ENCODE measurements around a stretch of chr22.

DNA sequence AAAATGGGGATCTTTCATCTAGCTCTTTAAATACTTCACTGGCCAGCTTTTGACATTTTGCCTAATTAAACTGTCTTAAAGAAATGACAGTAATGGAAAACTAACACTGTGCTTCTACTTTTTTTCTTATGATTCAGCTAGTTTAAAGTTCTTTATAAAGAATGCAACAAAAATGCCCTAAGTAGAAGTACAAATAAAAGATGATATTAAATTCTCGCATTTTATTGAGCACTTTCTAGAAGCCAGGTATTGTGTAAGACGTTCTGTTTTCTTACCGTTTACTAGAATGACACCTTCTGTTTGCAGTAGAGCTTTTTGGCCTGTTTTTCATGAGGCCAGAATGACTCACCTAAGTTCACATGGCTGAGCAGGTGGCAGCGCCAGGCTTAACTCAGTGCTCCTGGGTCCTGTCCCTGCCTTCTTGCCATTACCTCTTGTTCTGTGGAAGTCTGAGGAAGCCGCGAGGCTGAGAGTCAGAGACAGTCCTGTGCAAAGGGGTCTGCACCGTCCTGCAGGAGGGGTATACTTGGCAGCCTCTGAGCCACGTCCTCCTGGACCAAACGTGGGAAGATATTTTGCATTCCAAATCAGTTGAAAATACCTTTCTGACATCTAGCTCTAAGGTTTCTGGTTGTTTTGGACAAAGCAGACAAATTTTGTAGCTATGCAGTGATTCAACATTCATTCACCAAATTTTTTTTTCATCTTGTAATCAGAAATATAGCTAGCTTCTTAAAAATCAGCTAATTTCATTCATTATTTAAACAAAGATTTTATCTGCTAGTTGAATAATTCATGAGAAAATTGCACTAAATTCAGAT is 113.9 kb downstream of the ATXN10 start:
- PRO-cap, result no peak
- RAMPAGE, long total RNA, 4 experiments, result no peak in any of the 4 experiments

- PRO-cap, result no peak
- RAMPAGE, long total RNA, 4 experiments, result no peak in any of the 4 experiments
Measured at GRCh38 chr22:45918724-45919396, 58.1 kb downstream of the WNT7B start.

DNA sequence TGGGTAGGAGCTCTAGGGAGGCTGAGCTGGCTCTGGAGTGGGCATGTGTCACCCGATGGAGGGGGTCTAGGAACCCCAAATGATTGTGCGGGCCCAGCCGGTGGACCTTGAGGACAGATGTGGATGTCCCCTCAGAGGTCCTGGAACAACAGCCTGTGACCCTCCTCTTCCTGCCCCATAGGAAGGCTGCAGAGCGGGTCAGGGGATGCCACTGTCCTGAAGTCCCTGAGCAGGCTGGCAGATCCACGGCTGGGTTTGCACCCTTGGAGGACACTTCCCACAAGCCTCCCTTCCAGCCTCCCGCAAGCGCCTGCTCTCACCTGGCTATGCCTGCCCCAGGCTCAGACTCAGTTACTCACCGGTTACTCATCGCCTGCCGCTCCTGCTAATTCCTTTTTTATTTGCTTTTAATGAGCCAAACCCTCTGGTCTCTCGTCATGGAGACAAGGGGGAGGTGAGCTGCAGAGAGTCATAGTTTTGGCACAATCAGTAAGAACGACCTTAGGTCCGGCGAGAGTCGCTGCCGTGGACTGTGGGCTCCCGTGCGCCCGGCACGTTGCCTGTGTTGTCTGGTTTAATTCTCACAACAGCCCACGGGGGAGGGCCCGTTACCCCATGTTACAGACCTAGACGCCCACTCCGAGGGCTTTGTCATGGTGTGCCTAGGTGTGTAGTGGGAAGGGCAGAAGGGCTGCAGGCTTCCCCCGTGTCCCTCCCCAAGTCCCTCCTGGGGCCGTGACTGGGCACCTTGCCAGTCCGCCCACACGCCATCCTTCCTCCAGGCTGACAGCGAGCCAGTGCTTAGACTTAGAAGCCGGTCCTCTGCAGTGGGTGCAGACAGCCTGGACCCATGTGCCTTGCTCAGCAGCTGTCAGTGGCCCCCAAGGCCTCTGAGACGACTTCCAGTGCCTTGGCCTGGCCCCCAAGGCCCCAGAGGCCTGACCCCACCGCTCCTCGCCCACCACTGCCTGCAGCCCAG is 42.3 kb downstream of the WNT7B start:
- PRO-cap, result no peak
- RAMPAGE, long total RNA, 4 experiments, result no peak in any of the 4 experiments

DNA sequence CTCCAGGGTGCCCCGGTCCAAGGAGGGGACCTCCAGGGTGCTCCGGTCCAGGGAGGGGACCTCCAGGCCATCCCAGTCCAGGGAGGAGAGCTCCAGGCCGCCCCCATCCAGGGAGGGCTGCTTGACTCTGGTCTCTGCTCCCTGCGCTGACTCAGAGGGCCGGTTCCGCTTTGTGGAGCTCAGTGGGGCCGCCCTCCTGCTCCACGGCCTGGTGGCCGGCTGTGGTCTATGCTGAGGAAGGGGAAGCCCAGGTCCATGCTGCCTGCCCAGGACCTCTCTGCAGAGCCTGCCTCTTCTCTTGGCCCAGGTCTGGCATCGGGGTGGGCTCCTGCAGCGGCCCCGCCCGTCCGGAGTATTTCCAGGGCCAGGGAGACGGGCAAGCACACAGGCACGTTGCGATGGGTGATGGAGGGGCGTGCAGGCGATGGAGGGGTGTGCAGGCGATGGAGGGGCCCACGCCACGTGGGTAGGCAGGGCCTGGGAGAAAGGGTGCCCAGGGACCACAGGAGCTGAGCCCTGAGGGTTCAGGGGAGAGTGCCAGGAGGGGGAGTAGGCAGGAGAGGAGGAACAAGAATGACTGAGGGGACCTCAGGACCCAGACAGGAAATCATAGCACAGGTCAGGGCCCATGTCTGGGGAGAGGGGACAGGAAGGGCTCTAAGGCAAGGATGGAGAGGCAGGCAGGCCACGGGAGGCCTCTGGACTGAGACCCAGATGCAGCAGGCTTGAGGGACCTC is 19.7 kb upstream of the WNT7B start:
- PRO-cap, result no peak
- RAMPAGE, long total RNA, 4 experiments, result no peak in any of the 4 experiments

- PRO-cap, result no peak
- RAMPAGE, long total RNA, 4 experiments, result no peak in any of the 4 experiments
Measured at GRCh38 chr22:46007402-46007716, 30.4 kb upstream of the WNT7B start.

- PRO-cap, result no peak
- RAMPAGE, long total RNA, 4 experiments, result no peak in any of the 4 experiments
Measured at GRCh38 chr22:46048155-46048782, 71.3 kb upstream of the WNT7B start.

- PRO-cap, result no peak
- RAMPAGE, long total RNA, 4 experiments, result no peak in any of the 4 experiments
Measured at GRCh38 chr22:46055843-46056918, 79.2 kb upstream of the WNT7B start.

DNA sequence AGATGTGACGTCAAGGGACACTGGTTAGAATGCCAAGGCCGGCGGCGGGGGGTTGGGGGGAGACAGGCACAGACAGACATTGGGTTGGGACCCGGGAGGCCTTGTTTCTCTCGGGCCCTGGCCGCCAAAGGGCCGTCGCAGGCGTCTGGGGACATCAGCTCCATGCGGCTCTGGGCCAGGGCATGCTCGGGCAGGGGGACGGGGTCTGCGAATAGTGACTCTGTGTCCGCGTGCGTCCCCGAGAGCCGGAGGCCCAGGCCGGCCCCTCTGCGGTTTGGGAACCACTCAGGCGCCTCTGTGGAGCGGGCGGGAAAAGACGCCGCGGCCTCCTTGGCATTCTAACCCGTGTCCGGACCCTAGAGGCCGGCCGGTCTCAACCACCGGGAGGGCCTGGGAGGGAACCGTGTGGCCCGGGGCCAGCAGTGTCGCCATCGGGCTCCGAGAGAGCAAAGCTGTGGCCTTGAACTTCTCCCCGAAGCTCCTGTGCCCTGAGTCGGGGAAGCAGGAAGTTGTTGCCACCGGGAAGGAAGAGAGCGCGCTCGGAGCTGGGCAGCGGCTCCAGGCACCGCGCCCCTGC is 80.3 kb upstream of the PPARA start:
- PRO-cap, result bidirectional peak, plus-strand start at position 79 of the sequence, minus-strand start outside the sequence; bidirectional peak, plus-strand start at position 298 of the sequence, minus-strand start at position 172 of the sequence; bidirectional peak, plus-strand start at position 512 of the sequence, minus-strand start at position 495 of the sequence
- RAMPAGE, long total RNA, 4 experiments, result start-site peak on the plus strand in 2 of 4 experiments, centred at positions 54 to 396 of the sequence, 8 to 11 reads per replicate

DNA sequence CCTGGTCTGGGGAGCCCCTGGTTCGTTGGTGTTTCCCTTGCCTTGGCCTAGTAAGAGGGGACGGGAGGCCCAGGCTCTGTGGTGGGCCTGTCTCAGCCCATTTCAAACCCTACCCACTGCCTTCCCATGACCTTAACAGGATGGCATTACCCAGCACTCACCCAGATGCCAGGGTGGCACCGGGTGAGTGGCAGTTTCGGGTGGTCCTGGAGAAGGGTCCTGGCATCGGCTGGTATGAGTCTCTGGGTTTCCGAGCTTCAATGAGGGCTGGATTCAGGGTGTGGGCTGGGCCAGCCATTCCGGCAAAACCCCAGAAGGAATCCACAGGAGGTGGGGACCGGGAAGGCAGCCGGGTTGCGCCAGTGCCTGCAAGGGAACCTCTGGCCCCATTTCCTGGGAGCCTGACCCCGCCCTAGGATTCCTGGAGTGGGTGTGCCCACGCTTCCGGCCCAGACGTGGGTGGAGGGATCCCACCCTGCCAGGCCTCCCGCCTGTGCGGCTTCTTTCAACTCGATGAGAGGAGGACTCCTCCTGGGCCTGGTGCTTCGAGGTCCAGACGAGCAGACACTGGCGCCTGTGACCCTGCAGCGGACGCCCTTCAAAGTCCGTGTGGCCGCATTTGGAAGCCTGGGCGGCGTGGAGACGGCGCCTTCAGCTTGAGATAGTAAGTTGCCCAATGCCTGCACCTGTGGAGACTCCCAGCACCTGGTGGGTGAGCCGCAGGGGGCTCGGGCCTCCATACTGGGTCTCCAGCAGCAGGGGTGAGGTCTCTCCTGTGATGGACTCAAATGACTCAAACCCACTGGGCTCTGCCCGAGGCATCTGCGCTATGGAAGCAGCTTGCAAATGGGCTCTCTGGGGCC is 64.6 kb upstream of the PPARA start:
- PRO-cap, result bidirectional peak, plus-strand start at position 452 of the sequence, minus-strand start at position 361 of the sequence
- RAMPAGE, long total RNA, 4 experiments, result no peak in any of the 4 experiments

- PRO-cap, result no peak
- RAMPAGE, long total RNA, 4 experiments, result start-site peak on the plus strand in 2 of 4 experiments, at chr22:46089479-46089803 at its widest, 18 to 22 reads per replicate
Measured at GRCh38 chr22:46089534-46089892, 60.8 kb upstream of the PPARA start.

DNA sequence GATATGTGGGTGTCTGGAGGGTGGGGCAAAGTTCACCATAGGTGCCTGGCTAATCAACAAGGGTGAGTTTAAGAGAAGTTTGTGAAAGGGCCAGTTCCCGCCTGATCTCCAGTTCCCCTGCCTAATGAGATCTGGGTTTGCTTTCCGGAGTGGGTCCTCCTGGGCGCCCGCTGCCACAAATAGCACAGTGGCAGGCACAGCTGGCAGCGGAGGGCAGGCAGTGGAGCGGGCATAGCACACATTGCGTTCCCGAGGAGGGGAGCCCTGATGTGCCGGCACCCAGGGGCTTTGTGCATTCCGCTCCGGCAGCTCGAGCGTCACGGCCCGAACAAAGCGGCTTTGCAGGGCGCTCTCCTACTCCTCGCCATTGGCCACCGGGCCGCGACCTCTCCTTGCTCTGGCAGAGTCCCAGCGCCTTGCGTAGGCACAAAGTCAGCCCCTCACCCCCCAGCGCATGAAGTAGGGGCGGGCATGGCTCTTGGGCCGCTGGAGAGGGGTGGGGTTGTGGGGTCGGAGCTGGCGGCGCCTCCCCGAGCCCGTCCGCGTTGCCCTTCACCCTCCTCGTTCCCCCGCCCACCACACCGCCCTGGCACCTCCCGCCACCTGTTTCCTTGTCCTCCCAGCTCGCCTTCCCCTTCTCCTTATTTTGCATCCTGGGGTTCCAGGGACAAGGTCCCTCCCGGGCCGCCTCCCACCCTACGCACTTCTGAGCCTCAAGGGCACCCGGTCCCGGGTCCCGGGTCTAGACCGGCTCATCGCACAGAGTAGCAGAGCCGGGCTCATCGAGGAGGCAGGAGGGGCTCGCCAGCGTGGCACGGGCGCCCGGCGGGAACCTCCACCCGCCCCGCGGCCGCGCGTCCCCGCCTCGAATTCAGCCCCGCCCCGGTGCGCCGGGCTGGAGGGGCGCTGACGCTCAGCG is 787 bp upstream of the PPARA start:
- PRO-cap, result bidirectional peak, plus-strand start at position 71 of the sequence, minus-strand start outside the sequence; bidirectional peak, plus-strand start at position 206 of the sequence, minus-strand start at position 109 of the sequence; bidirectional peak, plus-strand start at position 656 of the sequence, minus-strand start at position 566 of the sequence
- RAMPAGE, long total RNA, 4 experiments, result no peak in any of the 4 experiments

- PRO-cap, result no peak
- RAMPAGE, long total RNA, 4 experiments, result no peak in any of the 4 experiments
Measured at GRCh38 chr22:46155944-46156569, 5.7 kb downstream of the PPARA start.

DNA sequence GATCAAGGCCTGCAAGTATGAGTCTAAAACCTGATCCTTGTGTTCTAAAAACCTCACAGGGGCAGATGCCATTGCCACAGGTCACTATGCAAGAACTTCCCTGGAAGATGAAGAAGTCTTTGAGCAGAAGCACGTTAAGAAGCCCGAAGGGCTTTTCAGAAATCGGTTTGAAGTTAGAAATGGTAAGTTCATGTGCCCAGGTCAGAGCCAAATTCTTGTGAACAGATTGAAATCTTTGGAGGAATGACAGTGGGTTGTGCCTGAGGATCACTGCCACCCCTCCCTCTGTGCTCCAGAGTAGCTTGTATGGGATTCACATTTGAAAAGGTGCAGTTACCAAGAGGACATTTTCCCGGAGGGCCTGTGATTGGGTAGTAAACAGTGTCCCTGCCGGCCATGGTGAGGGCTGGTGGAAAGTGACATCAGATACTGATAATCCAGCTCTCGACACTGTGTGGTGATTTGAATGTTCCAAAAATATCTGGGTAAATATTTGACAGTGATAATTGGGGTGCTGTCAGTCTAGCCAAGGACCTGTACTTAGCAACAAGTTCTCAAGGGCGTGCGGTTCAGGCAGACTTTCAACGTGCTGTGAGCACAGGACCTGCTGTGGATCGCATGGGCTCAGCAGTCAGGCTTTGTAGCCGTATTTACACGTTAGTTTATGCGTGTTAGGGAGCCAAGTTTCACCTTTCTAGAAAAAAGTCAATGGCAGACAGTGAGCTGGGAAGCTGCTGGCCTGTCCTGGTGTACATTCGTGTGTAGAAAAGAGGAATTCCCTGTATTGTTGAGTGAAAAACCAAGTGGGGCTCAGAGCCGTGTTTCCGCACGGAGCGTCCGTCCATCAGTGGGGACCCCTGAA is 11.1 kb downstream of the TRMU start:
- PRO-cap, result no peak
- RAMPAGE, long total RNA, 4 experiments, result no peak in any of the 4 experiments

DNA sequence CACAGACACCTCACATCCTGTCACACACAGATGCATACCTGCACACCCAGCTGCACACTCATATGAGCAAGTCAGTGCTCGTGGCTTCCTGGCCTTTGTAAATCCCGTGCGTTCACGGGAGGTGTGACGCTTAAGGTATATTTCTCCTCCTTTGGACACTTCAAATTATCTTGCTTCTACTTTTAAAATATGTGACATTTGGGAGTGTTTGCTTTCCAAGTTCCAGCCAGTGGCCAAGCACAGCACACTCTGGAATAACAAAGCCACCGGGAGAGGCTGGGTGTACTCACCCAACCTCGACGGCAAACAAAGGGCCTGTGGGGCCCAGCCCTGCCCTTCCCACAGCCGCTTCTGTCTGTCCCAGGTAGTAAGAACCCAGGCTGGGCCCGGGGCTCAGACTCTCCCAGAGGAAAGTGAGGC is 93.7 kb downstream of the CELSR1 start:
- PRO-cap, result no peak
- RAMPAGE, long total RNA, 4 experiments, result no peak in any of the 4 experiments

- PRO-cap, result no peak
- RAMPAGE, long total RNA, 4 experiments, result no peak in any of the 4 experiments
Measured at GRCh38 chr22:46514455-46515211, 22.8 kb downstream of the CELSR1 start.

DNA sequence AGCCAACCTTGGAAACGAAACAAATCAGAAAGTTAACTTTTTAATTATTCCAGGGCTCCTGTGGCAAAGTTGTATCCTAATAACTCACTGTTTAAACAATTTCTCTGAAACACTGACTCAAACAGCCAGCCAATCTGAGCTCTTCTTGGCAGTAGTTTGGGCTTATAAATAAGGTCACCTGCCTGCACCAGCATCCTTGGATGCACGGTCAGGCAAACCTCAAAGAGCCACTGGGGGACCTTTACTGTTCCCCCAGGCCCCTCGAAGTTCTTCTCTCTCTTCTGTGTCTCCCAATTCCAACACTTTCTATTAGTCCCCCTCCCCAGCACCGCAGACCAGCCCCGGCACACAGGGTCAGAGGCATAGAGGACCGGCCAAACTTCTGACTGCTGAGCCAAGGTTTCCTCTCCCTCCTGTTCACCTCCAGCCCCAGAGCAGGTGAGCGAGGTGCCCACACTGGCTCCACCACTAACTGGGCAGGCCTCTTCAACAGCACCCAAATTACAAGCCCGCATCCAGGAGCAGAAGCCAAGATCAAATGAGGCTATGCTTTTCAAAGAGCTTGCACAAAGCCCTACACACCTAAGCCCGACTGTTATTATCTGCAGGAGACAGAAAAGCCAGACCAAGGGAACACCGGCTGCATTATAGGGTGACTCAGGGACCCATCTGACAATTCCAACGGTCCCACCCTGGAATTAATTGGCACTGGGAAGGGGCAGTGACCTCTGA is 4.7 kb downstream of the CELSR1 start:
- PRO-cap, result no peak
- RAMPAGE, long total RNA, 4 experiments, result no peak in any of the 4 experiments

DNA sequence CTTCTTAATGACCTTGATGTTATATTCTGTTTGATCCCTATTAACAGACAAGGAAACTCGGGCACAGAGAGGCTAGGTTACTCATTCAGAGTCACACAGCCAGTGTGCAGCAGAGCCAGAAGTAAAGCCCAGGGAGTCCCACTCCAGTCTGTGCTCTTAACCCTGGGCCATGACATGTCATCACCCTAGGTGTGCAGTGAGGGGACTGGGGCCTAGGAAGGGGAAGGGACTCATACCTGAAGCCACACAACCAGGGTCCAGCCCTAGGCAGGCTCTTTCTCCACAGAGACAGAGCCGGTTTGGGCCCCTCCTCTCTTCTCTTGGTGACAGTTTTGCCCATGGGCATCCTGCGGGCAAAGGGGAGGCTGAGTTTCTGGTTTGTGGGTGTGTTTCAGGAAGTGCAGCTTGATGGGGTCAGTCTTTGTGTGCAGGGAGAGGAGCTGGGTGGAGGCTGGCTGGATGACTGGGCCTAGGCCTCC is 23.1 kb upstream of the CELSR1 start:
- PRO-cap, result no peak
- RAMPAGE, long total RNA, 4 experiments, result no peak in any of the 4 experiments

DNA sequence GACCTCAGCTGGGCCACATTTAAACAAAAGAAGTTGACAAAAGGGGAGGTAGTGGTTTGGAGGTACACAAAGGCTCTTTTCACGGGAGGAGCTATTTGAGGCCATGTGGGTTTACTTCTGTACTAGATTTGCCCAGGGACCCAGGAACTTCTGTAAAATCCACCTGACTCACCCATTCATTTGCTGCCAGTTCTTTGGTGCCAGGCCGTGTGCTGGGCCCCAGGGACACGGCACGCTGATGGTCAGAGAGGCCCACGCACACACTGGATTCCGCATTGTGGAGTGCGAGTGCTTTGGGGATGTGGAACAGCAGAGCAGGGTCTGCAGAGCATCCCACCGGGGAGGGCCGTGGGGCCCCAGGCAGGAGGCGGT is 10.8 kb upstream of the GRAMD4 start:
- PRO-cap, result no peak
- RAMPAGE, long total RNA, 4 experiments, result no peak in any of the 4 experiments

GRCh38 chr22:46638704-46639239 is 18.6 kb downstream of the GRAMD4 start:
- PRO-cap, result no peak
- RAMPAGE, long total RNA, 4 experiments, result no peak in any of the 4 experiments

GRCh38 chr22:46655019-46655466 is 34.9 kb downstream of the GRAMD4 start:
- PRO-cap, result no peak
- RAMPAGE, long total RNA, 4 experiments, result no peak in any of the 4 experiments